REH cell (cell line): ENCODE data around the genes DOCK6, RGL3, ZNF69, ZNF709 and BEST2.

DNA sequence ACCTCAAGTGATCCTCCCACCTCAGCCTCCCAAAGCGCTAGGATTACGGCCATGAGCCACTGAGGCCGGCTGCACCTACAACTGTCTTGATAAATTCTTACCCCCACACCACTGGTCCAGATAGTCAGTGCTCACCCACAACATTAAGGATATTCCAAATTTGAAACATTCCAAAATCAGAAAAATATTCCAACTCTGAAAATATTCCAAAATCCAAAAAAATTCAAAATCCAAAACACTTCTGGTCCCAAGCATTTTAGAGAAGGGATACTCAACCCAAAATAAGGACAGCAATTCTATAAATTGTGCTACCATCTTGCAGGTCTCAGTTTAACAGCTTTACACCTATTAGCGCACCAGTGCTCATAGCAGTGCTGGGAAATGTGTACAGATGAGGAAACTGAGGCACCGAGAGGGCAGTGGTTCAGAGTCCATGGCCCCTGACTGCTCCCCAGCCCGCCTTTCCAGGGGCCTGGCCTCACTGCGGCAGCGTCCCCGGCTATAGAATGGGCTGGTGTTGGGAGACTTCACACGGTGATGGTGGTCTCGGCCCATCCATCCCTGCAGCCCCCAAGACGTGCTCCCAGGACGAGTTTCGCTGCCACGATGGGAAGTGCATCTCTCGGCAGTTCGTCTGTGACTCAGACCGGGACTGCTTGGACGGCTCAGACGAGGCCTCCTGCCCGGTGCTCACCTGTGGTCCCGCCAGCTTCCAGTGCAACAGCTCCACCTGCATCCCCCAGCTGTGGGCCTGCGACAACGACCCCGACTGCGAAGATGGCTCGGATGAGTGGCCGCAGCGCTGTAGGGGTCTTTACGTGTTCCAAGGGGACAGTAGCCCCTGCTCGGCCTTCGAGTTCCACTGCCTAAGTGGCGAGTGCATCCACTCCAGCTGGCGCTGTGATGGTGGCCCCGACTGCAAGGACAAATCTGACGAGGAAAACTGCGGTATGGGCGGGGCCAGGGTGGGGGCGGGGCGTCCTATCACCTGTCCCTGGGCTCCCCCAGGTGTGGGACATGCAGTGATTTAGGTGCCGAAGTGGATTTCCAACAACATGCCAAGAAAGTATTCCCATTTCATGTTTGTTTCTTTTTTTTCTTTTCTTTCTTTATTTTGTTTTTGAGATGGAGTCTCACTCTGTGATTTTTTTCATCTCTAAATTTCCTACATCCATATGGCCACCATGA, 15.8 kb downstream of the LDLR start:
- PRO-cap = no peak

DNA sequence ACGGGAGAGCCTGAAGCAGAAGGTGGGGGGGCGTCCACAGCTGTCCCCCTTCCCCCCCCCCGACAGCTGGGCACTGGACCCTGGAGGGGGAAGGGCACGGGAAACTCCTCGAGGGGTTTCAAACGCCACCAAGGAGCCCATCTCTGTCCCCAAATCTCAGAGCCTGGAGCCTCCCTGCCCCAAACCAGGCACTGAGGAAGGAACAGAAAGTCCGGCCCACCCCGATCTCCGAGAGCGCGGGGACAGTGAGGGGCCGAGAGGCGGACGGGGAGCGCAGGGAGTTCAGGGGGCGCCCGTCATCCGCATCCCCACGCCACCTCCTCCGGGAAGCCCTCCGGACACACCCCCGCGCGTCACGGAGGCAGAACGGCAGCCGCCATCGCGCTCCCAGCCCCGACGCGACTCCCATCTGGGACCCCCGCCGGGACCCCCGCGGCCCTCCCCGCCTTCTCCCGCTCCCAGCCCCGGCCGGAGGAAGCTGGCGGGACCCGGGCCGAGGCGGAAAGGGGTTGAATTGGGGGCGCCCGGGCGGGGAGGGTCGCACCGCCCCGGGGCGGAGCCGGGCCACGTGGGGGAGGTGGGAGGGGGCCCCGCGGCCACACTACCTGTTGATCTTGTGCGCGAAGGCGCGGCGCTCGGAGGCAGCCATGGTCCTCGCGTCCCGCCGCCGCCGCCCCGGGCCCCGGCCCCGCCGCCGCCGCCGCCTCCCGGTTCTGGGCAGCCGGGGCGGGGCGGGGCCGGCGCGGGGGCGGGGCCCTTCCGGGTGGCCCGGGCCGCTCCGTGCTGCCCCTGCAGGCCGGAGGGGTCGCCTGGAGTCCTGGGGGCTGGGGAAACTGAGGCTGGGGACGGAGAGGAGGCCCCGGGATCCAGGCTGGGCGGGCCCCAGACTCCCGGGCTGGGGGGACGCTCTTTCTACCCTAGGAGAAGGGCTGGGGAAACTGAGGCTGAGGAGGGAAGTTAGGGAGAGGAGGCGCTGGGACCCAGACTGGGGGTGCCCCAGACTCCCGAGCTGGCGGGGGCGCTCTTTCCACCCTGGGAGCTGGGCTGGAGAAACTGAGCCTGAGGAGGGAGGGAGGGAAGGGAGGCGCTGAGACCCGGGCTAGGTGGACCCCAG, at the start of gene DOCK6:
TSS of gene DOCK6 (minus strand) at position 733 of the 1,114 bp plus-strand sequence.
- PRO-cap = unidirectional peak, plus-strand start at position 617 of the sequence; unidirectional peak, minus-strand start at position 715 of the sequence

DNA sequence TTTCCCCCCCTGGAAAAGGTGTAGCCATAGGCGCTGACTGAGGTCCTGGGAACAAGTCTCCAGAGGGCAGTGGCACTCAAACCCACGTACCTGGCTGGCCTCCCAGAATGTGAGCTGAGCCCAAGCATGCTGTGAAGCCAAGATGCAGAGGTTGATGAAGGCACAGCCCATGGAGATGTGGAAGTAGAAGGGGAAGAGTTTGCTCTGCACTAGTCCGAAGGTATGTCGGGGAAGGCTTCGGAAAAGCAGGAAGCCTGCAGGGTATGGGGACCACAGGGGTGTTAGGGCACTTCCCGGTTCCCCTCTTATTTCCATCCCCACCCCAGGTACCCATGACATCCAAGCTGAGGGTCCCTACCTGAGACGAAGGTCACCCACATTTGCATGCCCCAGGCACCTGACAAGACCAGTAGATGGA, 897 bp downstream of the TMEM205 start:
- PRO-cap = no peak

- PRO-cap = no peak
Observed at GRCh38 chr19:11351669-11352074, 3.6 kb upstream of the PLPPR2 start.

- PRO-cap = no peak
Observed at GRCh38 chr19:11419217-11419684, at the start of gene RGL3. TSS of gene RGL3 (minus strand) at chr19:11419314.

- PRO-cap = no peak
Observed at GRCh38 chr19:11479242-11479617, 1.6 kb downstream of the ELAVL3 start.

DNA sequence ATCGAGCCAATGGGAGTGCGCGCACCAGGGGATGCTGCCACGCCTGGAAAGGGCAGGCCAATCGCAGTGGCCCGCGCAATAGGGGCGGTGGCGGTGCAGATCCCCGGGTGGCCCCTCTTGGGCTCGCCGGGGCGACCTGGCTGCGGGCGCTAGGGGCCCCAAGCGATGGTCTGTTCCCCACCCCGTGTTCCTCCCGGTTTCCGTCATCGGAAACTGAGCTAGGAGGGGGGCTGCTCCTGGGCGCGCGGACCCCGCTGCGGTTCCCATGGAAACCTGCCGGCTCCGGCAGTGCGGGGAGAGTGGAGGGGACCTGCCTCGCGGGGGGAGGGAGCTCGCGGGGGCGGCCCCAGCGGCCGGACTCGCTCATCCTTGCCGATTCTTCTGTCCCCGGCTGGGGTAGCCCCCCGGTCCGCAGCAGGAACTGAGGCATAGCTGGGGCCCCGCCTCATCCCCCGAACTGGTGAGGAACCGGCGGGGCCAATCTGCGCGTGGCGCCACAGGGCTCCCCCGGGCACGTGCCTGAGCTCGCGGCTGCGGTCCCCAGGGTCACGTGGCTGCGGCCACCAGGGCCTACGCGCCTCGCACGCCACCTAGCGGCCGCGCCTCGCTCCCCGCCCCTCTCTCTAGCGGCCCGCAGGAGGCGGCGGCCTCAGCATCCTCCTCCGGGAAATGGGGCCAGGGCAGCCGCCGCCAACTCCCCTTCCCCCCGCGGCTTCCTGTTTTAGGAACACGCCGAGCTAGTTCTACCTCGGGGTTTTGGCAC, 1.5 kb upstream of the ELAVL3 start:
- PRO-cap = no peak

GRCh38 chr19:11666839-11667369, 69.6 kb downstream of the ZNF627 start:
- PRO-cap = no peak

DNA sequence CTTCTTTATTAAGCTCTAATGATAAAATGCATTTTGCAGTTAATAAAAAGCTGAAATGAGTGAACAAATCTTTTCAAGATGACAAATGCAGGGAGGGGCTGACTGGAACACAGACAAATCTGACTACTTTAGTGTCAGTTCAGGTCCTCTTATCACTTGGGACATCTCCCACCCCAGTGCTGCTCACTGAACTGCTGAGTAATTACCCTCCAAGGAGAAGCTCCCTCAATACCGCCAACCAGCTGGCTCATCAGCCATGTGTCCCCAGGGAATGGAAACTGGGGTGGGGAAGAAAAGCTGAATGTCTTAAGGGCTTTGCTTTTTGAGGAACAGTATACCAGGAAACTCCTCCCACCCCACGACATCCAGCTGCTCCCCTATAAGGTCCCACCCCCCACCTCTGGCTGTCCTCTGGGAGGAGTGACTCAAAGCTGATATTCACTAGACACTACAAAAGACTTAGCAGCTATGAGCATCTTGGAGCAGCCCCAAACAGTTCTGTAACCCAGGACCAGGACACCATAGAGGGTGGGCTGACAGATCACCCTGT, 2.0 kb downstream of the ZNF823 start:
- PRO-cap = no peak

- PRO-cap = bidirectional peak, plus-strand start at chr19:11888211, minus-strand start at chr19:11888202; unidirectional peak, minus-strand start at chr19:11888383
Observed at GRCh38 chr19:11887602-11888577, at the start of gene ZNF69. TSS of gene ZNF69 (plus strand) at chr19:11887782.

GRCh38 chr19:12484313-12485428, at the start of gene ZNF709:
TSS of gene ZNF709 (minus strand) at chr19:12484816.
- PRO-cap = unidirectional peak, minus-strand start at chr19:12484558; bidirectional peak, plus-strand start at chr19:12484923, minus-strand start at chr19:12484757

- PRO-cap = no peak
Observed at GRCh38 chr19:12525194-12525810, 26.0 kb downstream of the ZNF564 start.

DNA sequence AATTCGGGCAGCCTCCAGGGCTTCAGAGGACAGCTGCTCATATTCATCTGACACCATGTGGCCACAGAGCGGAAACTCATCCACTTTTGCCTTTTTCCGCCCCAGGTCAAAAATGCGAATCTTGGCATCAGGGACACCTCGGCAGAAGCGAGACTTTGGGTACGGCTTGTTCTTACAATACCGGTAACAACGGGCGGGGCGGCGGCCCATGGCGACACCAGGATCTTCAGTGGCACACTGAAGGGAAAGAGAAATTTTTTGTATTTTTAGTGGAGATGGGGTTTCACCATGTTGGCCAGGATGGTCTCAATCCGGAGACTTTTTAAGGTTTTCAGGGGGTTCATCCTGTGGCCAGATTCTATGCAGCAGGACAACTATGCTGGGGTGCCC, 22.8 kb downstream of the MAN2B1 start:
- PRO-cap = no peak

- PRO-cap = no peak
Observed at GRCh38 chr19:12751444-12751933, at the start of gene BEST2. TSS of gene BEST2 (plus strand) at chr19:12751791.

DNA sequence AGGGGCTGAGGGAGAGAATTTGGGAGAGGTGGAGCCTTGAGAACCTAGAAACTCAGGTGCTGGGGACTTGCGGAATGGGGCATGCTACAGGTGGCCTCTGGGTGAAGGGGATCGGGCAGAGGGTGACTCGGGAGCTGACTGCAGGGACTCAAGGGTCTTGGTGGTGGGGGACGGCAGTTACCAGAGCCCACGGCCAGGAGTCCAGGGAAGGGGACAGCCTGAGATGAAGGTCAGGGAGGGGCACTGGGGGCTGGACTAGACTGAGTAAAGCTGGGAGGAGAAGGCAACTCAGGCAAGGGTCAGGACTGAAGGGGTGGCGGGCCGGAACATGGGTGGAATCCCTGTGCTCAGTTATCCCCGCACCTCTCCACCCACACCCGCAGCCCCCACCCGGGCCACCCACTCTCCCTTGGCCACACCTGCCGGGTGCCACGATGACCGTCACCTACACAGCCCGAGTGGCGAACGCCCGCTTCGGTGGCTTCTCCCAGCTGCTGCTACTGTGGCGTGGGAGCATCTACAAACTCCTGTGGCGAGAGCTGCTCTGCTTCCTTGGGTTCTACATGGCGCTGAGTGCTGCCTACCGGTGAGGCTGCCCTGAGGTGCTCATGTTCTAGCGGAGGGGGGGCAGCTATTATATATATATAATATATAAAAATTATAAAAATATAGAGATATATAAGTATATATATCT, 715 bp downstream of the BEST2 start:
- PRO-cap = no peak

- PRO-cap = no peak
Observed at GRCh38 chr19:12762811-12763603, 11.4 kb downstream of the BEST2 start.

DNA sequence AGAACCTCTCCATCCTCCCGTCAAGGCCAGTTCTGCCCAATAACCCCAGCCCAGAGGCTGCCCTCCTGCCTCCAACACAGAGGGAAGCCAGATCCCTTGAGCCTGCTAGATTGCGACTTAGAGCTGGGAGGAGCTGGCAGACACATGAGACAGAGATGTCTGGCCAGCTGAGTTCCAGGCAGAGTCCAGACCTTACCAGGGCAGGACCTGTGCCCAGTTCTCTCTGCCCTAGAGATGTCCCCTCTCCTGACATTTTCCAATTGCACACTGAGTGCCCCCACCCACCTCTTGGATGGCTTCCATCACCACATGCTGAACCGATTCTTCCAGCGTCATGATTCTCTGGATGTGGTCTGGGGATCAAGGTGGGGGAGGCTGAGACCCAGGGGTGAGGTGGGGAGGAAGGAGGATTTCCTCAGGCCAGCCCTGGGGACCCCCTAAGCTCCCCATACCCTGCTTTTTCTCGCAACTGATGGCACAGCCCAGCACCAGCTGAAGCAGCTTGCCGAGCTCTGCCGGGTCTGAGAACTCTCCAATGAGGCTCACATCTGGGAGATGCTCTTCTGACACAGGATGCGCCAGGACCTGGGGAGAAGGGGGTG, 2.9 kb downstream of the HOOK2 start:
- PRO-cap = no peak

- PRO-cap = no peak
Observed at GRCh38 chr19:12836337-12836669, 1.9 kb upstream of the RTBDN start.

DNA sequence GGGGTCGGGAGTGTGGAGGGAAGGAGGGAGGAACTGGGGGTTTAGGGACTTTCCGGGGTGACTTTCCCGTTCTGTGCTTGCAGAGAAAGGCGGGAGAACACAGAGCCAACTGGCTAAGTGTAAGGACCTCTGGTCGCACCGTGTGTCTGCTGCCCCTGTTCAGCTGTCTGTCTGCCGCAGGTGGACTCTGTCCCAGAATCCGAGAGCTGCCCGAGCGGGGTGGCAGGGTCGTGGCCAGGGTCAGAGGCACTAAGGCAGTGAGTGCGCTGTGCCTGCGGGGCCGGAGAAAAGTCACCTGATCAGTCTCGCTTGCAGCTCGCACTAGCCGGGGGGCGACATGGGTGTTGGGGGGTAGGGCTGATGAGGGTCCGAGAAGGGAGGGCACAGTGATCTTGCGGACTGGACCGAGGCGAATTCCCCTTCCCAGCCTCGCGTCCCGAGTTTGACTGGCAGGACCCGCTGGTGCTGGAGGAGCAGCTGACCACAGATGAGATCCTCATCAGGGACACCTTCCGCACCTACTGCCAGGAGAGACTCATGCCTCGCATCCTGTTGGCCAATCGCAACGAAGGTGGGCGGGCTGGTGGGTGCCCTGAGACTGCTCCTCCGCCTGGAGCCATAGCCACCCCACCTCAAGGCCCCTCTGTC, 568 bp downstream of the GCDH start:
- PRO-cap = no peak

GRCh38 chr19:12937219-12937718, 1.1 kb upstream of the CALR start:
- PRO-cap = bidirectional peak, plus-strand start at chr19:12937863, minus-strand start at chr19:12937675